Jurkat, Clone E6-1 (cell line): Measurements from ENCODE around the genes DAPP1, DNAJB14, DDIT4L, EMCN and BANK1.

GRCh38 chr4:94760407-94760988, 2.7 kb downstream of the BMPR1B start:
- RRBS, result no CpG with 5 or more reads among the region's 4 CpGs

- RRBS, result no CpG with 5 or more reads among the region's 5 CpGs
Observed at GRCh38 chr4:94849219-94849675, 91.5 kb downstream of the BMPR1B start.

- RRBS, result no CpG with 5 or more reads among the region's 13 CpGs
Observed at GRCh38 chr4:94995448-94996458, 238.0 kb downstream of the BMPR1B start.

DNA sequence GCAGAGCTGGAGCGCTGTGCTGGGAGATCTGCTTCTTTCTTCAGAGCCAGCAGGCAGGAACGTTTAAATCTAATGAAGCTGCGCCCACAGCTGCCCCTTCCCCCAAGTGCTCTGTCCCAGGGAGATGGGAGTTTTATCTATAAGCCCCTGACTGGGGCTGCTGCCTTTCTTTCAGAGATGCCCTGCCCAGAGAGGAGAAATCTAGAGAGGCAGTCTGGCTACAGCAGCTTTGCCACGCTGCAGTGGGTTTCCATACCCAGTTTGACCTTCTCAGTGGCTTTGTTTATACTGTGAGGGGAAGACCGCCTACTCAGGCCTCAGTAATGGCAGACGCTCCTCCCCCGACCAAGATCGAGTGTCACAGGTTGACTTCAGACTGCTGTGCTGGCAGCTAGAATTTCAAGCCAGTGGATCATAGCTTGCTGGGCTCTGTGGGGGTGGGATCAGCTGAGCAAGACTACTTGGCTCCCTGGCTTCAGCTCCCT, 1105.6 kb downstream of the STPG2 start:
- RRBS, result no CpG with 5 or more reads among the region's 8 CpGs

DNA sequence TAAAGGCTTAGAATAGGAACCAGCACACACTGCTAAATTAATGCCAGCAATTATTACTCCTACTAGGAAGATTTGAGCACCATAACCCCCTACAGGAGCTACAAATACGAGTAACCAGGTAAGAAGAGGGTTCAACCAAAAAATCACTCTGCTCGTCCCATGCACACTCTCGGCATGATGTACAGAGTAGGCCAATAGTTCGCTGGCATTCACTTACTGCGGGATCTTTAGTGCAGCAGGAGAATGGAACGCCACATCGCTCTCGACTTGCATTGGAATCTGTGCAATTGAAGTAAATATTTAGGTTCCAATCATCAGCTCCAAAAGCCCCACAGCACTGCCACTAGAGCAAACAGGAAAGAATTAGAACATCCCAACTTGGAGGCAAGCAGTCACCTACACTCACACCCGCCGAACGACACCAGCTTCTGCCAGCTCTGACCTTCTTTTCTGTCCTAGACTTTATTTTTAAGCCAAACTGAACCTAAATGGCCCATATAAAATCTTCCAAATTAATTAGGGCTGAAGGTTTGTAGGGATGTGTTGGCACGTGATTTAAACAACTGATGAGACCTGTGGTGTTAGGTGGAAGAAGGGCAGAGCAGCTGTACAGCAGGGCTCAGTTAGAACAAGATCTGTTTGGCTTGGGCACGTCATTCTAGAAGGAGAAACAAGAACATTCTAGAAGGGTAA, 179.8 kb downstream of the TSPAN5 start:
- RRBS, result no CpG with 5 or more reads among the region's 13 CpGs

GRCh38 chr4:98996554-98996857, 985 bp downstream of the METAP1 start:
- RRBS, result no CpG with 5 or more reads among the region's 8 CpGs

DNA sequence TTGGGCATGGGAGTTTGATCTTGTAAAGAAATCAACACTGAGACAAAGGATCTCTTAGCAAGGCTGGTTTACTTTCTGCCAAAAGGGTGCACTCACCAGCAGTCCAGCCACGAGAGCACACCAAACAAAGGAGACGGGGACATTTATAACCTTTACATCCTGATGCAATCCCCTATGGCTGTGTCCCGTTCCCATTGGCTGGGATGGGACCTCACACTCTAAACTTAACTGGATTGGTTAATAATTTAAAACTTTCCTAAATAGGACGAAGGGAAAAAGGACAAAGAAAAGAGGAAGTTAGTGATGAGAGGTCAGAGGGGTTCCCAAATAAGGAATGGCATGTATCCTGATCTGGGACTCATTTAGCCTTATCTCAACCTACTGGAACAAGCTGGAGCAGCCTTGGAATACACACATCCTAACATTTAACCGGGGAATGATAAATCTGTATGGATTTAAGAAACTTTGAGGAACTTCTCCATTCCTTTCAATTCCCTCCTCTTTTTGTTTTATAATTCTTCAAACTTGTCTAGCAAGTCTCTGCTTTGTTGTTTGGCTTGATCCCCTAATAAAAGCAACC, 18.0 kb downstream of the METAP1 start:
- RRBS, result no CpG with 5 or more reads among the region's 5 CpGs

DNA sequence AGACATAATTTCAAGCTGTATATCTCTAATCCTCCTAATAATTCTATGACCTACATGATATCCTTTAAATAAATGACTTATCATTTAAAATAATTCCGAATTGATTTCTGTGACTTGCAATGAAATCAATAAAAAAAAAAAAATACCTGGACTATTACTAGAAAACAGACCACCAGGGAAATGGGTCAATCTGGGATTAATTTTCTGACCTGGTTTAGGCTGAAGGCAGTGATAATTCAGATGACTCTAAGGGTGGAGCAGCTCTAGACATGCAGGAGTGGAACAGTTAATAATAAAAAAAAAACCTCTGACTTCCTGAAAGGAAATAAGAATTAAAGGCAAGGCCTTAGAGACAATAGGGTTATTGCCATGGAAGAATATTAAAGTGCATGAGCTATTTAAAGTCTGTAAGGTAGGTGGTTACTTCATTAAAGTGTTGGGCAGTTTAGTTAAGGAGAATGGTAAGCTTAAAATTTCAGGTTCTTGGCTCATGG, 14.5 kb upstream of the ADH5 start:
- RRBS, result no CpG with 5 or more reads among the region's 1 CpG

DNA sequence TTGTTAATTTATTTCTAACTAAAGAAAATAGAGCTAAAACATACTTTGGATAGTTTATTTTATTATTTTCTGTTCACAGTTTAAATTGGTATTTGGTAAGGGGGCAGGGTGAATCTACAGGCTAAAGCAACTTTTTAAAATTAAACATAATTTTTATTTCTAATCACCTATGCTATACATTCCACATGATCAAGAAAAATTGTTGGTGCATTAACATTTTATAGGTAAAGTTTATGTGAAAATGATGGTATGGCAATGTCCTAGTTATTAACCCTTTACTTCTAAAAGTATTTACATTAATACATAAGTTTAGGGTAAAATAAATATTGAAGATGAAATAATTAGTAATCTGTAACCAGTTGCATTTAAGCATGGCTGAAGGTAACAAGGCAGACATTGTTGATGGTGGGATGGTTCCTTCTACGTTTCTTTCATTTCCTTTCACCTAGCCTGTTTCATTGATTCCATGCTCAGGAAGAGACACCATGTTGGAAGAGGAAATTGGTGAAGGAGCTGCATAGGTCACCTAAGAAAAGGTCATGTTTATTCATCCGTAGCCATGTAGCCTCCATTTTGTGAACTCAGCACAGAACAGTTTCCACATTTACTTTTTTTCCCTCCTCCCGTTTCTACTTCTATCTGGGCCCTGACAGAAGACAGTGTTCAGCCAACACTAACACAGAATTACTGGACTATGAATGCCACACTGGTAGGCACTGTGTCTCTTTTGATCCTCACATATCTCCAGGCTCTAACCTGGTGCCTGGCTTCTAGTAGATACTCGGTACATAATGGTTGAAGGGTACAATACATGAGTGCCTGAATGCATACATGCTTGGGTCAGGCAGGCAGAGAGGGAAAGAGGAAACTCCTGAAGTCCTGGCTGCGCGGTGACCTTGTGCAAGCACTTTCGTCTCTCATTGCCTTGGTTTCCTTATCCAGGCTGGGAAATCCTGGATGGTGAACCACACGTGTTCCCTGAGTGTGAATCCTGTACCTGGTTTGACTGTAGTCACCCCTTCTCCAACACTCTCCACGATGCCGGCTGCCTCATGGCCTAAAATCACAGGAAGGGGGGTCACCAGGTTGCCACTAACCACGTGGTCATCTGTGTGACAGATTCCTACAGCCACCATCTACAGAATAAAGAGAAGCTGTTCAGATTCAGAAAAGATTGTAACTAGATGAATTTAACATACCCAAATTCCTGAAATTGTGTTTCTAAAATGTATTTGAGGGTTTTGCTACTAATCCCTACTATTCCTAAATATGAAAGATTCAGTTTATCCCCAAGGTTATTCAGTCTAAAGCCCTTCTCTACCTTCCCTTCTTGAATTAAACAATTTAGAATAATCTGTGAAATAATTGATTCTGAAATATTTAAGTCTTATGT, 3.7 kb downstream of the ADH1B start:
- RRBS, result no CpG with 5 or more reads among the region's 11 CpGs

DNA sequence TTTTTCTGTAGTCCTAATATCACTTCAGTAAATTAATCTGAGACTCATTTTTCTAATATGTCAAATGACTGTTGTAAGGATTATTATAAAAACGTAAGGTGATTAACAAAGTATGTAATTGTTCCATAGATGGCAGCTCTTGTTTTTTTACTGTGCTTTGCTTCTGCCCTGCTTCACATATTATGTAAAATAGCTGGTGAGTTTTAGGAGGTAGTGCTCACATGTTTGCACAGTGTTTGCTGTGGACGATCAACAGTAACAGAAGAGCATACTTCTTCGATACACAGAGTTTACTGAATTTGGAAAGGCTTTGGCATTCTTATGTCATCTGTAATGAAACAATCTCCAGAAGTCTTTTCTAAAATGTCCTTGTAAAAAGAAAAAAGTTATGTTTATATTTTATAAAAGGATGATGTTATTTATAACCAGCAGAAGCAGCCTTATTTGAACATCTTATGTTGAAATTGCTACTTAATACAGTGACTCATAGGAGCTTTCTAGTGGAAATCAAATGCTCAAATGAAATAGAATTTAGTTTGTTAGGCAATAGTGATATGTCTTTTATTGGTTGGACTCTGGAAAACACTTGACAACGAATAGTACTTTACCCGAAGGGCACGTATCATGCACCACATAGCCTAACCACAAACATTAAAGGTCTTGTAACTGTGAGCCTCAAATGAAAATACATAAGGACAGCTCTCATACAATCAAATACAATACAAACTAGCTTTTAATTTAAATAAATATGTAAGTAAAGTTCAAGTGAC, 1.9 kb upstream of the MTTP start:
- RRBS, result no CpG with 5 or more reads among the region's 6 CpGs

DNA sequence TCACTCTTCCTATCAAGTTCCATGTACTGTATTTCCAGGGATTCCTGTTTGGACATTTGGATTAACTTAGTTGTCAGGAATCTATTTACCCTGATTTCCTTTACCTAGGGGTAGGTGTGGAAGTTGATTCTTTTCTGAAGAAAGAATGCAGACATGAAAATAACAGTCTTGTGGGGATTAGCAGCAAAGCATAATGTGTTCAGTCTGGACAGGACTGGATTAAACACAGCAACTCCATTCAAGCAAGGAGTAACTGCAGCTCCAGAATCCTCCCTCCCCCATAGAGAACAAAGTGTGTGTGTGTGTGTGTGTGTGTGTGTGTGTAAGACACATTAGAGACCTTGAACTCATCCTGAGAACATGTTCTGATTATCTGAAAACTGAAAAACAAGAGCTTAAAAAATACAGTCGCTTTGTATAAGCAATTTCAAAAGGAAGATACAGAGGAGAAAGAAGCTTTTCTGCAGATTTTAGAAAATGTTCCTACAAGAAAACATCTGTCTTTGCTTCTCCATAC, 9.3 kb downstream of the C4orf54 start:
- RRBS, result no CpG with 5 or more reads among the region's 1 CpG

DNA sequence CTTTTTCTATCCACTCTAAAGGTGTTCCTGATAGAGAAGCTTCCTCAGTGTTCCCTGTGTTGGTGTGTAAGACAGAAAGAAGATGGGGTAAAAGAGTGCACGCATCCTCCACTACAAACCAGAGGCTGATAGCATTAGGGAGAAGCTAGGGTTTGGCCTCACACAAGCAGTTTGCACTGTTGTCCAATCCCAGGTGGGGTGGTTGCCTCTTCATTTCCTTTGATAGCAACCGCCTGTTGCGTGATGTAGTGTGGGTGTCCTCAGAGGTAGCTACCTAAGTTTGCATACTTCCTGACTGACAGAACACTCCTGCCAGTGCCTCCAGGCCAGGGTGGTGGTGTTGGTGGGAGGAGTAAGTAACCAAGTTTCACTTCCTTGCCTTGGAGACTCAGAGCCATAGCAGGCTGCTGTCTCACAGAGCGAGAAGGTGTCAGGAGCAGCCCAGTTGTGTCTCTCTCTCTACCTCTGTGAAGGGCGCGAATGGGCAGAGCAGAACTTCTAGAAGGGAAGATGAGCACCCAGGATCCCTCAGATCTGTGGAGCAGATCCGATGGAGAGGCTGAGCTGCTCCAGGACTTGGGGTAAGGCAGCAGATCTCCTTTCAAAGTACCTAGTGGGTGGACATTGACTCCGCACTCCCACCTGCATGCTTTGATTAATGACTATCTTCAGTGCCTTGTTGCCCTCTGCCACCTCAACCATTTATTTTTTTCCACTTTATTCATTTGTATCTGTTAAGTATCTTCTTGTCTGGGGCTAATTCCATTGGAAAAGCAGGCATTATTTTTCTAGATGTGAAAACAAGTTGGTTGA, at the start of gene DAPP1:
Gene DAPP1 (plus strand): TSS at position 394 of the 813 bp plus-strand sequence.
- RRBS, result no CpG with 5 or more reads among the region's 8 CpGs

GRCh38 chr4:99946346-99946910, at the start of gene DNAJB14:
DNAJB14 (minus strand) TSS chr4:99946618.
- RRBS, result 2% methylated on average over 48 of the region's 67 CpGs

DNA sequence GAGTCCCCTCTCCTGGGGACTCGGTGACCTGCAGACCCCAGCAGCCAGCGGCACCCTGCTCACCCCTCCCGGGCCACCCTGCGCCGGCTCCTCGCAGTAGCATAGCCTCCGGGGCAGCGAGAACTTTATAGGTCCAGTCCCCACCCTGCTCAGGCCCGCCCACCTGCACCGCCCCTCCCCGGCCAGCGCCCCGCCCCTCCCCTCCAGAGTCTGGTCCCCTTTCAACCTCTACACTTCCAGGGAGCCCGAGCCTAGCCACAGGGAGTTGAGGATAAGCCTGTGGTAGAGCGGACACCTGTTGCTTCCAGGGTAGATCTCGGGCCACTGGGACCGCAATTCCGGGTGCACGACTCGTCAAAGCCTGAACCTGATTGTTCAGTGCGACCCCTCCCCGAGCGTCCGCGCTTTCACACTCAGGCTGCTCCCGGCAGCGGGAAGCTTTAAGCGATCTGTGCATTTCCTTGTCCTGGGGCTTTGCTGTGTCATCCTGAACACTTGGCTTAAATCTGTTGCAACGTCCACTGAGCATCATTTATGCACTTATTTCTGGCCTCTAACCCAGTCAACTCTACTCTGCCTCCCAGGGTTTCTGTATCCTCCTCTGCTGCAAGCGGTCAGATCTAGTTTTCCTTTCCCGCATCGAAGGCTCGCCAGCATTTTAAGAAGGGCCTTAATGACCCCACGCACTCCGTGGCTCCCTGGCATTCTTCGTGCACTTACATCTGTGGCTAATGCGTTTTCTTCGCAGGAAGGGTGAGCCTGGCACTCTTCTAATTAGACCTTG, at the start of gene DDIT4L:
Gene DDIT4L (minus strand): TSS at position 101 of the 784 bp plus-strand sequence.
- RRBS, result 64% methylated on average over 6 of the region's 38 CpGs

GRCh38 chr4:100430257-100430940, 87.4 kb downstream of the EMCN start:
- RRBS, result no CpG with 5 or more reads among the region's 6 CpGs

- RRBS, result no CpG with 5 or more reads among the region's 8 CpGs
Observed at GRCh38 chr4:100517638-100518594, at the start of gene EMCN. EMCN (minus strand) TSS chr4:100518022.

GRCh38 chr4:101262668-101263250, 84.6 kb downstream of the PPP3CA start:
- RRBS, result no CpG with 5 or more reads among the region's 1 CpG

DNA sequence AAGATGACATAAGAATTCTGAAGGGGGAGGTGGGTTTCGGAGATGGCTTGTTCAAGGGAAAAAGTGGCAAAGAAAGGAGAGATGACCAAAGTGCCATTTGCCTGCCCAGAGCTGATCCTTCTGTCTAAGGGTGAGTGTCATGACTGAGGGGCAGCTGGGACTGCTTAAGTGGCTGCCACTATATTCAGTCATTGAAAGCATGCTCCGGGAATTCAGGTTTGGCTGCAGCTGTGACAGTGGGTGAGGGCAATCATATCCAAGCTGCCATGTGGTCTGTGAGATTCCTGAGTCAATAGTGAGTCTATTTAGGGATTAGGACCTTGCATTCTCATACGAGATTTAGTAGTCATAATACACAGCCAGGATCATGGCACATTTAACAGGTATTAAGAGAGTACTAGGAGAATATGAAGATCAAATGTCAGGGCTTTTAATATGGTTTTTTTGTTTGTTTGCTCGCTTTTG, 138.7 kb upstream of the BANK1 start:
- RRBS, result no CpG with 5 or more reads among the region's 4 CpGs

DNA sequence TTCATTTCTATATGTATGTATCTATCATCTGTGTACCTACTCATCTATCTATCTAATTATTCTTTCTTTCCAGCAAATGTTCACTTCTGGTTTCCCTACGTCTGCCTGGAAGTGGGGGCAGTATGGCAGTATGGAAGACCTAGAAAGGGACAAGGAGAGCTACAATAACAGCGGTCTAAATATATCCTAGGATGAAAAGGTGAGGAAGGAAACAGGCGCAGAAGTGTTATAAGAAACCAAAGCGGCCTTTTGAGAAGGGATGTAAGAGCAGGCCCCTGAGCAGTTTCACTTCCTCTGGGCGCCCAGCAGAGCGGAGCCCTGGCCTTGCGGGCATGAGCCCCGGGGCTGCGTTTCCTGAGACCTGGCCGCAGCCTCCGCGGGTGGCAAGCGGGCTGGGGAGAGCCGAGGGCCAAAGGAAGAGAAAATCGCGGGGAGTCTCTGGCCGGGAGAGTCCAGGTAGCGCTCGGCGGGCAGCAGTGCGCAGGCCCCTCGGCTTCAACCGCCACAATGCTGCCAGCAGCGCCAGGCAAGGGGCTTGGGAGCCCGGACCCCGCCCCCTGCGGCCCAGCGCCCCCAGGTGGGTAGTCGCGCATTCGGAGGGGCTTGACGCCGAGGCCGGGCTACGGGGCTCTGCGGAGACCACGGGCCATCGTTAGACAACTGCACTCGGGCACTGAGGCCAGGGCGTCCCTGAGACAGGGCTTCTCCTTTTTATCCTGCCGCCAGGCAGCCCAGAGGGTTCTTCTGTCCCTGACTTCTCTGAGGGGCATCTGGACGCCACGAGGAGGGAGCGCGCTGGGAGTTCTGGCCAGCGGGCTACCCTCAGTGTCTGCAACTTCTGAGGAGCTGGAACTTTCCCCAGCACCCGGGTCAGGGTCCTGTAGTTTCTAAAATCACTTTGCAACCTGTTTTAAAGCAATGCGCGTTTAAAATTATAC, at the start of gene BANK1:
Gene BANK1 (plus strand): TSS at position 357 of the 938 bp plus-strand sequence.
- RRBS, result 57% methylated on average over 1 of the region's 49 CpGs